ENCODE measurements around a stretch of chr20.

GRCh38 chr20:45998255-45998680 is 10.4 kb upstream of the MMP9 start:
- RRBS: no CpG with 5 or more reads among the region's 3 CpGs

DNA sequence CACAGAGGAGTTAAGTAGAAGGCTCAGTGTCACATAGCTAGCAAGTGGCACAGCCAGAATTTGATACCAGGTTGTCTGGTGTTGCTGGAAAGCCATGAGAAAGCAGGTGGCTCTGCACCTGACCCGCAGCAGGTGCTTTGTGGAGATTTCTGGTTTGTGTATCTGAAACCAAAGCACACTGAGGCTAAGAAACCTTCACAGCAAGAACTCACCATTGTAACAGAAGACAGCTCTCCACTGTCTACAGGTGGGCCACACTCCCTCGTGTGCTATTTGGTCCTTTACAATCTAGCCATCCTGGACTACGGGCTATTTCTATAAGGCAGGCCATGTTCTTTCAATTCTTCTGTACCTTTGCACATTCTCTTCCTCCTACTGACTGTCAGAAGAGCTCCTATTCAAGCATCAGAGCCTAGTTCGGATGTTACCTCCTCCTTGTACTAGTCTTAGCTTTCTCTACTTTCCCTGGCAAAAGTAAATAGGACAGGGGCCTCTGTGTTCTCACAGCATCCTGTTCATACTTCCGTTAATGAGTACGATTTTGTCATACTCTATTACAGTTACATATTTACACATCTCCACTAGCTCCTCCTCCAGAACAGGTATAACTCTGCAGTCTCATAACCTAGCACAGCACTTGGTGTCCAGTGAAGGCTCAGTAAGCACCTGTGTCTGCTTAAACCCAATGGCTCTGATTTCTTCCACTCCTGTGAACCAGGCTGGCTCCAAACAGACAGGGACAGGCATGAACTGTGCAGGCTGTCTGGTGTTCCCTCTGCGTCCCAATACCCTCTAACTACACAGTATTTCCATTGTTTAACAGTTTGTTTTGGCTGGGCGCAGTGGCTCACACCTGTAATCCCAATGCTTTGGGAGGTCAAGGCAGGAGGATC is 7.1 kb downstream of the ELMO2 start:
- RRBS: no CpG with 5 or more reads among the region's 8 CpGs

DNA sequence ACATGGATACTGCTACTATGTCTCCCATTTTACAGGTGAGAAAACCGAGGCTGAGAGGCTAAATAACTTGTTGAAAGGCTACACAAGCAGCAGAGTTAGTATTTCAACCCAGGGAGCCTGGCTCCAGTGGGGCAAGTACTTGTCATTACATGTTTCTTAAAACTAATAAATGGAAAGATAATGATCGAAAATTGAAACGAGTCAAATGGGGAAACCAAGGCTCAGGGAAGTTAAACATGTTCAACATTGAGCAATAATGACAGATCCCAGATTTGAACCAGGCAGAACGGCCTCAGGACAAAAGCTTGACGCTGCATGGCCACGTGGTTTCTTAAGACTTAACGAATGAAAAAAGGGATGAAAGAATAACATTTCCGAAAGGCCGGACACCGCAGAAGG is 623 bp downstream of the TP53RK start:
- RRBS: 4% methylated on average over 2 of the region's 10 CpGs

- RRBS: 5% methylated on average over 22 of the region's 52 CpGs
Observed at GRCh38 chr20:46811165-46811823, 83.3 kb upstream of the EYA2 start.

DNA sequence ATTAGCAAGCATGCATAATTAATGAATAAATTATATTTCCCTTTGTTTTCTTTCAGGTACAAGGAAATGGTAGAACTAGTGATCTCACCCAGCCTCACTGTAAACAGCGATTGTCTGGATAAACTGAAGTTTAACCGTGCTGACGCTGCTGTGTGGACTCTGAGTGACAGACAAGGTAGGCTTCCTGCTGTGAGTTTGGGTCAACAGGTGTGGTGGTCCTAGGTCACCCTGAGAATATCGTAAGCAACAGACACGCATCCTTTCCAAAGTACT is 95.2 kb downstream of the EYA2 start:
- RRBS: no CpG with 5 or more reads among the region's 5 CpGs

DNA sequence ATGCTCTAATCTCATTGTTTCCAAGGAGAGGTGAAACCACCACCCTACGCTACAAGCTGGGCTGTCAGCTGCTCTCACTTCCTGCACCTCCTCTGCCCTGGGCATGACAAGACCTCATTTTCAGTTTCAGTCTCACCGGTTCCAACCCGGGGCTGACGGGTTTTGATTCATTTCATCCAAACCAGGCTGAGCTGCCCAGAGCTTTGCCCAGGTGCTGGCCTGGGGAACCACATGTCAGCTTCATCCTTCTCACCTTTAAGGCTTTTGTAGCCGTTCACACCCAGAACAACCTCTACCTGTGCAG is 99.7 kb downstream of the EYA2 start:
- RRBS: no CpG with 5 or more reads among the region's 5 CpGs

- RRBS: no CpG with 5 or more reads among the region's 4 CpGs
Observed at GRCh38 chr20:47354711-47355583, 1.6 kb downstream of the ZMYND8 start.

GRCh38 chr20:47452870-47453845 is 48.5 kb upstream of the NCOA3 start:
- RRBS: no CpG with 5 or more reads among the region's 6 CpGs

DNA sequence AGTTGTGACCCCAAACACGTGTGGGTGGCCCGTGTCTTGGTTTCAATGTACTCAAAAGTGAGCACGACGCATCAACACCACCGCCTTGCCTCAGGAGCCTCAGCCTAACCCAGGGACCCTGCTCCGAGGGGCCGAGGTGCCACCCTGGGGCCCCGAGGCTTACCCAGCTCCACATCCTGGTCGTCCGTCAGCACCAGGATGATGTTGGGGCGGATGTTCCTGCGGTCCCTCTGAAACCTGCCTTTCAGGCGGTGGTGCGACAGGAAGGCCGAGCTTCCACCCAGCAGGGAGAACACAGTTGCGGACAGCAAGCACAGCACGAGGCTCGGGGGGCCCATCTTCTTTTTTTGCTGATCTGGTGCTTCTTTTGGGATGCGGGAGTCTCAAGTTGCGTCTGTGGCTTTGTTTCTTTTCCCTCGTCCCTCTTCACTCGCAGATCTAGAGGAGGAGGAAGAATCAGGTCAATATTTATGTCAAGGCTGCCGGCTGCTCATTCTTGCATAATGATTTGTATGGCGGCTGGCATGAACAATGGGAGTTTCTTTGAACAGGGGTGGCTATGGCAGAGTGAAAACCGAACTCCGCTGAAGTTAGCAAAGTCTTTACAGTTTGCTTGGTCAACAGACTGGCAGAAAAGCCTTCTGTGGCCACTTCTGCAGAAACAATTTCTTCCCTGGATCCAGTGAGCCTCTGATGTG is 28.1 kb downstream of the SULF2 start:
- RRBS: no CpG with 5 or more reads among the region's 26 CpGs

DNA sequence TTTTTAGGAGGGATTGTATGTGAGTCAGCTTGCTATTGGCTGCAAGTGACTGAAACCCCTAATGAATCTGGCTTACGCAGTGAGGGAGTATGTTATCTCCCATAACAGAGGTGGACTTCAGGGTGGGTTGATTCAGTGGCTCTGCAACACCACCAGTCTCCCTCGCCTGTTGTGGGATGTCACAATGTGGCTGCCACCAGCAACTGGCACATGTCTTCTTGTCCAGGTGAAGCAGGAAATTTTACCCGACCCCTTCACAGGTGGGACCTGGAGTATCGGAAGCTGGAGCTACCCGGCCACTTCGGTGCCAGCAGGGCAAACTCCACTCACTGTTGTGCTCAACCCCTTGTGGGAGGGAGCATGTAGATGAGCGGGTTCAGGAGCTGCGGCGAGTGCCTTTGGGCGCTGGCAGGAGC is 20.5 kb upstream of the SULF2 start:
- RRBS: no CpG with 5 or more reads among the region's 10 CpGs

- RRBS: no CpG with 5 or more reads among the region's 5 CpGs
Observed at GRCh38 chr20:48126408-48126834, 341.1 kb upstream of the SULF2 start.

DNA sequence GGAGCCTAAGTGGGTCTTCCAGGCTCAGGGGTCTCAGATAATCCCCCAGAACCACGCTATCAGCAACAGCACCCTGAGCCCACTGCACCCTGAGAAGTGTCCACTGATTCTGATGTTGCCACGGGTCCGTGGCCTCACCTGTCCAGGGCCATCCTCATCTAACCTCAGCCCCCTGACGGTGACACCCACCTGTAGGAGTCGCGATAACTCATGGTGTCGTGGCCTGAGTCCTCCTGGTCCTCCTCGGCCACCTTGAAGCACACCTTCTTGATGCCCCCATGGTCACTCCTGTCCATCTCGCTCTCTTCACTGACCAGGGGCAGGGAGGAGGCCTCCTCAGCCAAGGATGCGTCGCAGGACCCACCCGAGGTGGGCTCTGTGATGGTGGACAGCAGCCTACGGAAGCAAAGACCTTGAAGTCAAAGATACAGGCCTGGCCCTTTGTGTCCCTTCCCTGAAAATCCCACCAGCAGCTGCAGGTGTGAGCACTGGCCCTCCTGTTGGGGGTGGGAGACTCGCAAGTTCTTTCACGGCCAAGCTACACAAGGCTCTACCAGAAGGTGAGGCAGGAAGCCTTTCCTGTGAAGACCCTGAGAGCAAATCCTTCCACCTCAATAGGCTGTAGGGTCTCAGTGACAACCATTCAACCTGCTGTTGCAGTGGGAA is 182.0 kb downstream of the PREX1 start:
- RRBS: no CpG with 5 or more reads among the region's 15 CpGs

GRCh38 chr20:48667736-48668740 is 159.8 kb downstream of the PREX1 start:
- RRBS: no CpG with 5 or more reads among the region's 20 CpGs

DNA sequence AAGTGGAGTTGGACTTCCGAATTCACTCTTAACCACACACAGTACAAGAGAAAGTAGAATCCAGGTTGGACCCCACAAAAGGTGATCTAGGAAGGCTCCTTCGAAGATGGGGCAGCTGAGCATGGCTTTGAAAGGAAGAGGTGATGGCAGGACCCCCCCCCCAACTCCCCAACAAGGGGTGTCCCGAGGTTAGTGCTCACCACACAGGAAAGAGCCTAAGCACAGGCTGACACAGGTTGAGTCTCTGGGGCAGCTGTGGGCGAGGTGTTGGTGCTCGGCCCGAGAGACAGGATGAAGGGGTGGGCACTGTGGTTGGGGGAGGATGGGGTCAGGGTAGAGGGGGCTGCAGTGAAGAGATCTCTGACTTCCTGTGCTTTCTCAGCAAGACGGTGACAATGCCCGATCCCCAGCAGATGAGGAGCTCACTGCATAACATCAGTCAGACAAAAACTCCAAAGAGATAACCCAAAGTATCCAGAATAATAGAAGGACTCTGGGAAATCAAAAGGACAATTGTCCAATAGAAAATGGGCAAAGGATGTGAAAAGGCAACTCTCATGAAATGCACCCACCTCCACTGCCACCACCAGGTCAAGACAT is 108.5 kb downstream of the PREX1 start:
- RRBS: no CpG with 5 or more reads among the region's 8 CpGs

DNA sequence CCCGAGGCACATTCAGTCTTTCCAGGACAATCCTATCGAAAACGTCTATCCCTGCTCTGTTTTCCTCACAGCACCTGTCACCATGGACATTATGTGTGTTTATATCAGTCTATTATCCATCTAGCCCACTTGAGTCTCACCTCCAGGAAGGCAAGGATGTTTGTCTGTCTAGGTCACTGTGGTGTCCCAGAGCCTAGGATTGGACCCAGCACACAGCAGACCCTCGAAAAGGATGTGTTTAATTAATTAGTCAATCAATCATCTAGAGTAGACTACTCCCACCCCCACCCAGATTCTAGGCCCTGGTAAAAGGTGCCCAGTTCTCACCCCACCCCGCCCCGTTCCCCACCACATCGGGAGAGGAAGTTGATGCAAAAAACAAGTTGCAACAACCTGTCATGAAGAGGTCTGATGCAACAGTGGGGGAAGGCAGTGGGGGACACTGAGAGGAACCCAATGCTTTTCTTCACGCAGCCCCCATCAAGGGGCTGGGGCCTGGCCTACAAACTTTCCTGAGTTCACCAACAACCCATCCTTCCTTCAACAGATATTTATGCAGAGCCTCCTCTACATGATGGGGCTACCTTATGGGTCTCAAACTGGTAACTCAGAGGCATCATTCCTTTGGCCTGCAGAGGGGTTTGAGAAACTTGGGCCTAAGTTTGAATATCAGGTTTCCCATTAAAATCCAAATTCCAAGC is 66.5 kb downstream of the PREX1 start:
- RRBS: no CpG with 5 or more reads among the region's 8 CpGs

DNA sequence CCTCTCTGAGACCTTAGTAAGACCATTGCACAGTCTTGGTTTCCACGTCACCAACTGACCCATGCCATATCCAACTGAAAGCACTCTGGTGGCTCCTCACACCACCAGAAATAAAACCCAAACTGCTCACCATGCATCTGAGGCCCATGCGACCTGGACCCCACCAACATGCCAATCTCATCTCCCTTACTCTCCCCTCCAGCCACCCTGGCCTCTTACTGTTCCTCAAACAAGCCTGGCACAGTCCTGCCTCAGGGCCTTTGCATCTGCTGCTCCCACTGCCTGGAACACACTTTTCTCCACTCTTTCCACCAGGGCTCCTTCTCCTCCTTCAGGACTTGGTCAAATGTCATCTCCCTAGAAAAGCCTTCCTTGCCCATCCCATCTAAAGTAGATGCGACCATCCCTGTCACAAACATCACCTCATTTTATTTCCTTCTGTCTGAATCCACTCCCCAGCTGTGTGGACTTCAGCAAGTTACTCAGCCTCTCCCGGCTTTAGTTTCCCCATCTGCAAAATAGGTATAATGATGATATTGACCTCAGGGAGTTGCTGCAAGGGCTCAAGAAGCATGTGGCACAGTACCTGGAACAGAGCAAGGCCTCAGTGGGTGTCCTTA is 8.6 kb downstream of the PREX1 start:
- RRBS: no CpG with 5 or more reads among the region's 4 CpGs

- RRBS: no CpG with 5 or more reads among the region's 3 CpGs
Observed at GRCh38 chr20:48913729-48914239, 7.7 kb upstream of the ARFGEF2 start.

DNA sequence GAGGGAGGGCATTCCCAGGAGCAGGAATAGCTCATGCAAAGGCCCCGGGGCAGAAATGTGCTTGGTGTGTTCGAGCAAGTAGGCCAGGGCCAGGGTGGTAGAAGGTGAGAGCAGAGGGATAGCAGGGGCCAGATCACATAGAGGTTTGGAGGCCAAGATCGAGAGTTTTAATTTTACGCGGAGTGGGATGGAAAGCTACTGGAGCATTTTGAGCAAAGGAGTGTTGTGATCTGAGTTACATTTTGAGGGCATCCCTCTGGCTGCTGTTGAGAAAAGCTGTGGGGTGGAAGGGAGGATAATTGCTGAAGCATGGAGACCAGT is 10.1 kb downstream of the ARFGEF2 start:
- RRBS: no CpG with 5 or more reads among the region's 5 CpGs

- RRBS: no CpG with 5 or more reads among the region's 7 CpGs
Observed at GRCh38 chr20:48952587-48953290, 31.2 kb downstream of the ARFGEF2 start.

DNA sequence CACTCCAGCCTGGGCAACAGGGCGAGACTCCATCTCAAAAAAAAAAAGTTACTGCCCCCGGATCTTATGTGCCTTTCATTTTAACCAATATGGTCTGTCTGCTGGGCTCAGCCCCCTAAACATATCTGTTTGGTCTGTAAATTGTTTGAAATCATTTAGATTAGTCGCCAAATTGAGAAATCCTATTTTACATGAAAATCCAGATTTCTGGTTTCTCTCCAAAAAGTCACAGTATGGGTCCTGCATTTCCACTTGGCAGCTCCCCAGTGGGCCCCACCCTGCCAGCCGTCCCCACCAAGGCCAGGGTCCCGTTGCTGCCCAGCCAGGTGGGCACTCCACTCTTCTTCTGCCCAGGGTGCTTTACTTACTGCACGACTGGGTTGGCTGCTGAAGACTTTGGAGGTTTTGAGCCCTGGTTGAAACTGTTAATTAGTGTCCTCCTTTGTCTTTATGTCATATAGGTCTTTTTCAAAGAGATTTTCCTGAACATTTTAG is 50.4 kb downstream of the ARFGEF2 start:
- RRBS: 88% methylated on average over 1 of the region's 6 CpGs

All from pericardium (tissue), 1 donor.